AG09319 (cell line): ENCODE measurements around a stretch of chr16.

- RRBS: 95% methylated on average over 8 of the region's 19 CpGs
These were observed 15.9 kb upstream of the FOXF1 start for GRCh38 chr16:86494513-86494781.

- RRBS: no CpG with 5 or more reads among the region's 6 CpGs
These were observed 30.9 kb downstream of the FOXL1 start for GRCh38 chr16:86609250-86609685.

GRCh38 chr16:86727196-86727591 lies 148.8 kb downstream of the FOXL1 start:
- RRBS: no CpG with 5 or more reads among the region's 7 CpGs

- RRBS: no CpG with 5 or more reads among the region's 16 CpGs
These were observed 156.2 kb downstream of the FOXL1 start for GRCh38 chr16:86734416-86735048.

GRCh38 chr16:86865811-86866706 lies 287.7 kb downstream of the FOXL1 start:
- RRBS: no CpG with 5 or more reads among the region's 24 CpGs

DNA sequence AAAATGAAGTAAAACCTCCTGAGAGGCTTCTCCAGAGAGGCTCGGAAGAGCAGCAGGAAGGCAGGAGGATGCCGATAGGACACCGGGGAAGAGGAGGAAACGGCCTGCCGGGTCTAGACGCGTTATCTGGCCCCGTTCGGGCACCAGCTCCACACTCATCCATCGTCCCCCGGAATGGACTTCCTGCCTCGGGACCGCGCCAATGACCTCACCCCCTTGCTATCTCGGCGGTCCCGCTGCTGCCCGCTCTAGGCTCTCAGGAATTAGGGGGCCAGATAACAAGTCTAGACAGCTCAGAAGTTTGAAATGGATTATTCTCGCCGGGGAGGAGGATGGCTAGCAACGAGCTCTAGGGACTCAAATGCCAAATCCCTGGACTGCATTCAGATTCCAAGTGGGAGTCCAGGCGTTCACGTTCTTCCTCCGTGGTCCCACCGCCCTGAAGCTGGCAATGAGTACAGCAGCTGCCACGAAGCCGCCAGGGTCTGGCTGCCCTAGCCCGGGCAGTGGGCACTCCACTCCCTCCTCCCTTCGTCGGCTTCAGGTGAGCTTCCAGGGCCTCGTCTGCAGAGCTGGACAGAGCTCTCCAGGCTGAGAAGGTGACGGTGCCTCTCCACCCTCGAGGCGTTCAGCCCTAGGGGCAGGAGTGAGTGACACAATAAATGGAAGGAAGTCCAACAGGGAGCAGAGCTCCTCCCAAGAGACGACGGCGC lies 351.0 kb downstream of the FOXL1 start:
- RRBS: 75% methylated on average over 7 of the region's 37 CpGs

DNA sequence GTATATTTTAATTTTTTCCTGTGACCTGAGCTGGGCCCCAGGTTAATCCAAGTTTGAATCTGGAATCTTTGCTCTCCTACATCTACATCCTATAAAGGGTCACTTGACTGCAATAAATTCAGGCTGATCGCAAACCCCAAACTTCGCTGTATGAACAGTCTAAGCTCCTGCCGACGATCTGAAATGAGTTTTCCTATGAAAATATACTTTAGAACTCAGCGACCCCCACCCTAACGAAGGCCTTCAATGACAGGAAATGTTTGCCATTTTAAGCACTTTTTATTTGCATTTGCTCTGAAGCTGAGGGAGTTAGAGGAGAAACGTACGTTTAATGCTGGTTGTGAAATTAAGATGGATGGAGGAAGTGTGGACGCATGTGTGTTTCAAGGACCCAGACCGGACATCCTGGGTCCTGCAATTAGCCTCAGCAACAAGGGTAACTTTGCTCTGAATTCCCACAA lies 252.0 kb downstream of the C16orf95 start:
- RRBS: no CpG with 5 or more reads among the region's 10 CpGs

GRCh38 chr16:87316778-87317145 lies 430 bp downstream of the C16orf95 start:
- RRBS: no CpG with 5 or more reads among the region's 13 CpGs

GRCh38 chr16:87318127-87318637 lies 990 bp upstream of the C16orf95 start:
- RRBS: no CpG with 5 or more reads among the region's 8 CpGs

GRCh38 chr16:87328455-87329467 lies 11.6 kb upstream of the C16orf95 start:
- RRBS: 98% methylated on average over 4 of the region's 26 CpGs

- RRBS: no CpG with 5 or more reads among the region's 16 CpGs
These were observed 17.7 kb downstream of the MAP1LC3B start for GRCh38 chr16:87409713-87410414.

- RRBS: no CpG with 5 or more reads among the region's 28 CpGs
These were observed 5.4 kb downstream of the ZCCHC14 start for GRCh38 chr16:87487103-87488047.

- RRBS: no CpG with 5 or more reads among the region's 32 CpGs
These were observed 12.0 kb upstream of the KLHDC4 start for GRCh38 chr16:87777563-87778358.

DNA sequence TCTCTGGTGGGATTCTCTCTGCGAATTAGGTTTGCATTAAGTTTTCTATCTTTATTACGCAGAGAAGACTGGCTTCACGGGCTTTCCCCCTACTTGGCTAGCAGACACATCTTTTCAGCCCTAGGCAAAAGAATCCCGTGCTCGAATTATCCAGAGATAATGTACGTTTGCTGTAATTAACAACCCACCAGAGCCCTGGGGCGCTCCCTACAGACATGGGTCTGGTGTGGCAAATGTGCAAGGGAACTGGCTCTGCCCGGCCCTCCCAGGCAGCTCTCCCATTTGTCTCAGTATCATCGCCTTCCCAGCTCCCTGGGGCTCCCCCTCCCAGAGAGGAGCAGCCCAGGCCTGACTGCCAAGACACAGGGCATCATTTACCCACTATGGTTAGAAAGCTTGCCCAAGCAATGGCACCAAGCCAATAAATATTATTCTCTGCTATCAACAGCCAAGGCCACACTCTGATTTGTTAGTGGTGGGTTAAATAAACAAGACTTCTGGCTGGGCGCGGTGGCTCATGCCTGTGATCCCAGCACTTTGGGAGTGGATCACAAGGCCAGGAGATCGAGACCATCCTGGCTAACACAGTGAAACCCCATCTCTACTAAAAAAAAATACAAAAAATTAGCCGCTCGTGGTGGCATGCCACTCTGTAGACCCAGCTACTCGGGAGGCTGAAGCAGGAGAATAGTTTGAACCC lies 24.8 kb upstream of the KLHDC4 start:
- RRBS: no CpG with 5 or more reads among the region's 15 CpGs

GRCh38 chr16:87800429-87800845 lies 34.7 kb upstream of the KLHDC4 start:
- RRBS: no CpG with 5 or more reads among the region's 5 CpGs

- RRBS: 90% methylated on average over 5 of the region's 40 CpGs
These were observed 36.5 kb downstream of the SLC7A5 start for GRCh38 chr16:87832363-87833696.

GRCh38 chr16:87835900-87836985 lies 33.1 kb downstream of the SLC7A5 start:
- RRBS: 90% methylated on average over 8 of the region's 38 CpGs

DNA sequence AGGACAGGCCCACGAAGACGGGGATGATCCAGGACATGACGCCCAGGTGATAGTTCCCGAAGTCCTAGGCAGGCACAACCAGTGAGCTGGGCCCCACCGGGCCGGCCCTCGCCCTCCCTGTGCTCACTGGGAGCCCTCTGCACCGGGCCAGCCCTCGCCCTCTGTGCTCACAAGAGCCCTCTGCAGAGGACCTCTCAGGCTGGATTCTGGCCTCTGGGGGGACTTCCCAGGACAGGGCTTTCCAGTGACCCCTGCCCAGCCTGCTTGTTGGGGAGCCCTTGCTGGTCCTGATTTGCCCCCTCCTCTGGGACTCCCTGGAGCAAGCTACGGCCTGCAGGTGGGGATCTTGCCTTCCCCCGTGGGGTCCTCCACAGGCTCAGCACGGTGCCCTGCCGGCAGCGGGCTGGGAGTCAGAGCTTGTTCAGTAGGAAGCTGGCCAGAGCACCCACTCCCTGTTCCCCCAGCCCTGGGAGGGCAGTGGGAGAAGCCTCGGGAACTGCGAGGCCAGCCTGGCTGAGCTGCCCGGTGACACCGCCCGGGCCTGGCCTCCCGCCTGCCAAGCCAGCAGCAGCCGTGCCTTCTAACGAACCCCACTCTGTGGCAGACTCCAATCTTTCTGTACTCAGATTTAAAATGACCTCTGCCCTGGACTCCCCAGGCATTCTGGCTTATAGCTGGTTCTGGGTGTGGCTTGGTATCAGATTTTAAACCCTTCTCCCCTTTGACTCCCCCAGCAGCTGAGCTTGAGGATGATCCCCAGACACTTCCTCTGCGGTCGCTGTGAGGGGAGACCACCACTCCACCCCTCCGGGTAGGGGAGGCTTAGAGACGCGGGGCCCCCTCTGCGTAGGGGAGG lies 30.3 kb downstream of the SLC7A5 start:
- RRBS: 97% methylated on average over 6 of the region's 28 CpGs

DNA sequence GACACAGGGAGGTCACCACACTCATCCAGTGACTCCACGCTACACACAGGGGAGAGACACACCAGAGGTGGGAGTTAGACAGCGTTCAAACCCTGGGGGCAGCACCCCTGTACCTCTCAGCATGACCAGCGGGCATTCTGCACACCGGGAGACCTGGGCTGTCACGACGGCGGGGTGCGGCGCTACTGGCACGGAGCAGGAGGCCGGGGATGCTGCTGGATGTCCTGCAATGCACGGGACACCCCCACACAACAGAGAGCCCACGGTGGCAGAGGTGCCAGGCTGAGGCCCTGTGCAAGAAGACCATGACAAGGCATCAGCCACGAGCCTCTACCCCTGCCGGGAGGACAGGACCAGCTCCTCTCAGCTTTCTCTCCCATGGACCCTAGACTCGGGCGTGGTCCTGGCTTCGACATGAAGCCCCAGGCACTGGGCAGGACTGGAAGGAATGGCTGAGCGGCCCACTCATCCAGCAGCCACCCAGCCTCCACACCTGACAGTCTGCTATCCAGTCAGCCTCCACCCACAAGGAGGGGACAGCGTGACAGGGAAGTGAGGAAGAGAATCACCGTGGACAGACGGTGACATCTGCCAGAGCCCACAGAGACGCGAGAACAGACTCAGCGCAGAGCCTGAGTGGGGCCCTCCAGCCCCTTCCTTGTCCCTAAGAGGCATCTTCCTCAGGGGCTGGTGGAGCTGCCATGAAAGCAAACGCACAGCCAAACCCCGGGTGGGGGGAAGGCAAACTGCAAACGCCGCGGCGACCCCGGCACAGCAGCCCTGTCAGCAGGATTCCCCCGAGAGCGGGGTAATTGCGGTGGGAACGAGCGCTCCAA lies 25.6 kb downstream of the SLC7A5 start:
- RRBS: 85% methylated on average over 14 of the region's 37 CpGs

GRCh38 chr16:87848025-87848692 lies 21.1 kb downstream of the SLC7A5 start:
- RRBS: no CpG with 5 or more reads among the region's 20 CpGs